Right lobe of liver (tissue), 4 donors: ENCODE measurements around the genes MED12L and P2RY14.

DNA sequence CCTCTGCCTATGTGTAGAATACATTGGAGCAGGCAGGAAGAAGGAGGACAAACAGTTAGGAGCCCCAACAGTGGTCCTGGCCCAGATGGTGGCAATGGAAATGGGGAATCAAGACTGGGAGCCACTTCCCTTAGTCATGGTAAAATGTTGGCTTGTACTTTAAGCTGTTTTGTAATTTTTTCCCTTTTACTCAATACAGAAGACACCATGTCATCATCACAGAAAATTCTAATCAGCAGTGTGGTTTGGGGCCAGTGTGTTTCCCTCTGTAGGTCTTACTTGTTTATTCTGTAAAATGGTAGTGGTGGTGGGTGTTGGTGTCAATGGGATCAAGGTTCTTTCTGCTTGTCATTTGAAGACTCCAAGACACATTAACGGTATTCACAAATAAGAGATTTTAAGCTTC, 25.1 kb downstream of the SIAH2 start:
- PRO-cap, 4 experiments: peak in 3 of 4 experiments; most common plus-strand start position 231 of the sequence (in 2); most common minus-strand start position 93 of the sequence (in 3)
- RAMPAGE, long total RNA, 2 experiments: no peak in any of the 2 experiments

DNA sequence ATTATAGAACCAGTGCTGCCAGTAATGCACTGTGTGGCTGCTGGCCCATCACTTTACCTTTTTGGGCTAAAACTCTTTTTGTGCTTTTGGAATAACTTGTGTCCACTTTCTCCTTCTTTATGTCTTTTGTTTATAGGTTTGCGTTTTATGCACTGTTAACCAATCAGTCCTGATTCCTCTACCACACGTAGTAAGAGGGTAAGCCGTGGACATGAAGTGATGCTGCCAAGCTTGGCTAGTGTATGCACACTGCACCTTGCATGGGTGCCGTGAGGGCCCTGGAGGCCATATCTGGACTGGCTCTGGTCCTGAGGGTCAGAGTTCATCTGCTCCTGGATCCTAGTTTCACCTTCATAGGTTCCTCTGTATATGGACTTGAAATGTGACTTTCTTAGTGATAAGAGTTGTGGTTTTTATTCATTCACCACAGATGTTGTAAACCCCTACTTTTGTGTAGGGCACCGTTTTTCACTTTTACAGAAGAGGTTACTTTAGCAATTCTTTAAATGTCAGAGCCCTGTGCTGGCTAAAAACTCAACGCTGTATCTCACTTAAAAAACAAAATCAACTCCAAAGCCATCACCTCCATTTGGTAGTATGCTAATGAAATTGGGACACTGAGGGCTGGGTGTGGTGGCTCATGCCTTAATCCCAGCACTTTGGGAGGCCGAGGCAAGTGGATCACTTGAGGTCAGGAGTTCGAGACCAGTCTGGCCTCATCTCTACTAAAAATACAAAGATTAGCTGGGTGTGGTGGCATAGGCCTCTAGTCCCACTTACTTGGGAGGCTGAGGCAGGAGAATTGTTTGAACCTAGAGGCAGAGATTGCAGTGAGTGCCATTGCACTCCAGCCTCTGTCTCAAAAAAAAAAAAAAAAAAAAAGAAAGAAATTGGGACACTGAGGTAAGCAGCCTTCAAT, 22.9 kb downstream of the SIAH2 start:
- PRO-cap, 4 experiments: peak in 3 of 4 experiments; most common plus-strand start position 318 of the sequence (in 1); most common minus-strand start position 298 of the sequence (in 3)
- RAMPAGE, long total RNA, 2 experiments: no peak in any of the 2 experiments

- PRO-cap, 4 experiments: peak in 1 of 4 experiments; most common plus-strand start chr3:150752017 (in 1); most common minus-strand start chr3:150751796 (in 1)
- RAMPAGE, long total RNA, 2 experiments: no peak in any of the 2 experiments
Observed at GRCh38 chr3:150751700-150752388, 11.1 kb downstream of the SIAH2 start.

DNA sequence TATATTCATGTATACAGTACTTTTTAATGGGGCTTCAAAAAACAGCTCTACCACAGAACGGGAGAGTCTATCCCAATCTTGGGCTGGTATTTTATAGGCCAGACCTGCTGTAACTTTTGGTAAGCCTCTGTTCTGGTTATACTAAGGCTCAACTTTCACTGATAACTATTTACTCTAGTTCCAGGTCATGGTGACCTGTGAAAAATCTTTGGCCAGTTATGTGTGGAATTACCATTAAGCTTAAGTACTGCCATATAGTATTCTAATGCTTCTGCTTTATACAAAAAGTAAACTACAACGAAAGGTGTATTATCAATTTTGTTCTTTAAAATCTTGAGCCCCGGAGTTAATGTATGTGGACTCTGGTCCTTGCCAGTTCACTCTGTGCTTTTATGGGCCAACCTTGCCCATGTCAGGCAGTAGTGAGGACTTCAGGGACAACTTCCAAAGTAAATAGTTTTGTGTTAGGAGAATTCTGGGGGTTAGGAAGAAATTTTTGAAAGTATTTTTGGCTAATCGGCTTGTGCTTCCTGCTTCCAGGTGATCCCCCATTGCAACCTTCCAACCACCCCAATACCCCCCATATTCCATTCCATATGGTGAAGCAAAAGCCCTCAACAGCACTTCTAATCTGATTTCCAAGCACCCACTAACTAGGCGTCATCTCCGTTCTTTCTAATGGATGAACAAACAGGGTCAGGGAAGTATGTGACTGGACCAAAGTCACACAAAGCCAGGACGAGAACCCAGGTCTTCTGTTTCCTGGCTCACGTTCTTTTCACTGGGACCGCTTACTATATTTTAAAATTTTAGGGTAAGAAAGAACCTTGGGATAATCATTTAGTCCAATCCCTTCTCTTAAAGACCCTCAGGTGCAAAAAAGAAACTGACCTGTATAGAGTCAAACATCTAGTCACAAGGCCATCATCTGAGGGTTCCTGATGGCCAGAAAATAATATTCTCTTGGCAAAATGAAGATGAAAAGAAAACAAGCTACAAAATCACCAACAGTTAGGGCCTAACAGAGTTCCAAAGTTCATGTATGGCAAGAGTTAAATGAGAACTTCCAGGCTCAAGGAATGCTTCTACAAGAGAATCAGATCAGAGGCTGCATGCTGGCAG, 6.1 kb downstream of the SIAH2 start:
- PRO-cap, 4 experiments: peak in 4 of 4 experiments; most common plus-strand start position 720 of the sequence (in 2); most common minus-strand start position 384 of the sequence (in 4)
- RAMPAGE, long total RNA, 2 experiments: no peak in any of the 2 experiments

DNA sequence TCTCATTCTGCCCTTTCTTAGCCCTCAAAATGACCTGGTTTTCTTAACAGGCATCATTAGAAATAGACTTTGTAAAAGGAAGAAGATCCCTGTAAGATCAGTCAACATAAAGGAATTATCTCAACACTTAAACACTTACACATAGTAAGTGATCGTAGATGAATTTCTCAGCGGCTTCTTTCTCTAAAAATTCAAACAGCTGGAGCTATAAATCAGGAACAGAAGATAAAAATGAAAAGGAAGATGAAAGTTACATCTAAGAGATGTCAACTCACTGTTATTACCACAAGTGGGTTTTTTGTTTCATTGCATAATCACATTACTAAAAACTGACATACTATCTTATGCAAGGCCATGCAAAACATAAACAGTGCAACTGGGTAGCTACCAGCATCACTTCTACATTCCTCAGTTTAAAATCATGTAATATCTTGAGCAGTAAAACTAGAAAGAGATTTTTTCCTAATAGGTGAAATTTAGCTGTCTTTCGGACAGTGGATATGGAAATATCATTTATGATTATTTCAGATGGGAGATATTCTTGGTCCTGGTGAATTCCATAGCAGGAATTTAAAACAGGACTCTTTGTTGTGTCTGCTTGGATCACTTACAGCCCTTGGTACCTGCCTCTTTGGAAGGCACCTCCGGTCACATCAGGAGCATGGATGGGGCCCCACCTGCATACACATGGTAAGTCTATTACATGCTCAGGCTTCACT, 14.9 kb downstream of the MINDY4B start:
- PRO-cap, 4 experiments: no peak in any of the 4 experiments
- RAMPAGE, long total RNA, 2 experiments: no peak in any of the 2 experiments

- PRO-cap, 4 experiments: peak in 2 of 4 experiments; most common plus-strand start chr3:151085664 (in 2); most common minus-strand start chr3:151085590 (in 1)
- RAMPAGE, long total RNA, 2 experiments: start-site peak on the plus strand in 1 of 2 experiments, at chr3:151085694-151085743 at its widest, 12 reads per replicate
Observed at GRCh38 chr3:151085395-151085857, at the start of gene MED12L. Gene MED12L, plus strand, starts transcription at chr3:151085664.

DNA sequence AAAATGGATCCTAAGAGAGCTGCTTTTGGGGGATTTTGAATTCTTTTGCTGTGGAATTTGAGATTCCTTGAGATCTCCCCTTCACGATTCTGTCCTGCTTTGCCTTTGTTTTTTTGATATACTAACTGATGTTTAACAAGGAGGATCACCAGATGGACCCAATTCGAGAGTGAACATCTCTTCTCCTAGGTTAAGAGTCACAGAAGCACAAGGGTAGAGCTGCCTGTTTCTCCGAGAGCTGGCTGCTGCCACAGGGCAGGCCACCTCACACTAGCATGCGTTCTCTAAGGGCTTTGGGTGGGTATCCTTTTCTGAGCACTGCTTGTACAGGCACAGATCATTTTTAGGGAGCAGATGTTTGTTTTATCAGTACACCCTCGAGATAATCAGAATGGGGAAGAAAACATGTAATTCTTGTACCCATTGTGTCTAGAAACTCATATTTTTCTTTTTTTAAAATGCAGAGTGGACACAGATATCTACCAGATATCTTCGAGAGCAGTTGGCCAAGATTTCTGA, 47.3 kb downstream of the GPR171 start:
- PRO-cap, 4 experiments: peak in 2 of 4 experiments; most common minus-strand start position 236 of the sequence (in 2)
- RAMPAGE, long total RNA, 2 experiments: no peak in any of the 2 experiments

- PRO-cap, 4 experiments: no peak in any of the 4 experiments
- RAMPAGE, long total RNA, 2 experiments: no peak in any of the 2 experiments
Observed at GRCh38 chr3:151275949-151277120, 2.0 kb downstream of the P2RY14 start.

GRCh38 chr3:151278226-151279019, at the start of gene P2RY14:
Gene P2RY14, minus strand, starts transcription at chr3:151278542.
- PRO-cap, 4 experiments: no peak in any of the 4 experiments
- RAMPAGE, long total RNA, 2 experiments: no peak in any of the 2 experiments

- PRO-cap, 4 experiments: peak in 3 of 4 experiments; most common plus-strand start chr3:151300810 (in 1)
- RAMPAGE, long total RNA, 2 experiments: no peak in any of the 2 experiments
Observed at GRCh38 chr3:151300737-151300977, 16.0 kb downstream of the GPR87 start.

DNA sequence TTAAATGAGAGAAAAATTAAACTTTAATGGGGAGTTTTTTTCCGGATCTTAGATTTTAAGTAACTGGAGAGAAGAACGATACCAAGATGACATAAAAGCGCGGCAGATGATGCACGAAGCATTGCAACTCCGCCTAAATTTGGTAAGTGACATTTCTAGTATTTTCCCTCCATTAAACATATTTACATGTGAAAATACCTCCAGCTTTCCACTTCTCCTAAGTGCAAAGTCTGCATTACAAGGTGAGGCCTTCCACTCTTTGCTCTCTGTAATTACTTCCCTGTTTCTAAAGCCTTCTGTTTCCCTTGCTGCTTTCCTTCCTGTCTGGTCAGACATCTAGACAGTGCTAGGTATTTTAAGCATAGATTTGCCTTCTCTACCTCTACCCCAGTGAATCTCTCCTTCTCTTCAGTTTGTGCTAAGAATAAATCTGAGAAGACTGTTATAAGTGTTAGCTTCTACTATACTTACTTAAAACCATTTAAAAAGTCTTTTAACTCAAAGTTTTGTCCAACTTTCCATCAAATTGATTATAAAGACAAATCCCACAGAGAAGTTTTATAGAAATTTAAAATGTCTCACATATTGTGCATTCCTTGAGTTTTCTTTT, 1.8 kb downstream of the P2RY12 start:
- PRO-cap, 4 experiments: no peak in any of the 4 experiments
- RAMPAGE, long total RNA, 2 experiments: no peak in any of the 2 experiments

DNA sequence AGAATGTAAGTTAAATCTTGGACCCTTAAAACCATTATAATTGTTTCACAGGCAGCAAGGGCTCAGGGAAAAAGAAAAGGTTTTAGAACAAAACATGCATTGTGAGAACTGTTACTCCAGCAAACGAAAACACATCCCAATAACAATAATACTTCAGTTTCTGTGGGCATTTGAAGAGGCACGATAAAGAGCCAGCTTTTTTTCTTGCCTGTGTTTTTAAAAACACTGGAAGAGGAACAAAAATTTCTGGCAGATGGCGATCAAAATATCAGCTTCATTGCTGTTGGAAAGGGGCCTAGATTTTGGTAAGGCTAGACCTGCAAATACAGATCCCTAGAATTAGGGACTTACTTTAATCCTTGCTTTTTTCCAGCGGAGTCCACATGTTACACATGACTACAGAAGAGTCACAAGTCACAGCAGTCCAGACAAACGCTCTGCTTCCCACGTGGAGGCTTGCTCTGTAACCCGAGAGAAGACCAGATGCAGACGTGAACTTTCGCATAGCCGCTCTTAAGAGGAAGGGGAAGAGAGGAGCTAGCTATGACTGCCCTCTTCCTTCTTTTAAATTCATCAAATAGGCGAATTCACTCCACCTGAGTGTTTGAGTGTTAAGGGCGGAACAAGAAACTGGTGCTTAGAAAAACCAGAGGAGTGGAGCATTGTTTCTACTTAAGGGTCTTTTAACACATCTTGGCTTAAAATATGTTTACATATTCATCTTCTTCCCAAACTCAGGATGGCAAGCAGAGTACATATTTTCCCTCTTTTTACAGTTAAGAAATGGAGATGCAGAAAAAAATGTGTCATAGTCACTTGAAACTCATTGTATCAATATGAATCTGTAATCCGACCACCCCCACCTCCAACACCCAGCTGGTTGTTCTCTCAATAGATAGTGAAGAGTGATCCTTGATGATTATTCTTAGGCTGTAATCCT, 78.2 kb upstream of the IGSF10 start:
- PRO-cap, 4 experiments: no peak in any of the 4 experiments
- RAMPAGE, long total RNA, 2 experiments: no peak in any of the 2 experiments

DNA sequence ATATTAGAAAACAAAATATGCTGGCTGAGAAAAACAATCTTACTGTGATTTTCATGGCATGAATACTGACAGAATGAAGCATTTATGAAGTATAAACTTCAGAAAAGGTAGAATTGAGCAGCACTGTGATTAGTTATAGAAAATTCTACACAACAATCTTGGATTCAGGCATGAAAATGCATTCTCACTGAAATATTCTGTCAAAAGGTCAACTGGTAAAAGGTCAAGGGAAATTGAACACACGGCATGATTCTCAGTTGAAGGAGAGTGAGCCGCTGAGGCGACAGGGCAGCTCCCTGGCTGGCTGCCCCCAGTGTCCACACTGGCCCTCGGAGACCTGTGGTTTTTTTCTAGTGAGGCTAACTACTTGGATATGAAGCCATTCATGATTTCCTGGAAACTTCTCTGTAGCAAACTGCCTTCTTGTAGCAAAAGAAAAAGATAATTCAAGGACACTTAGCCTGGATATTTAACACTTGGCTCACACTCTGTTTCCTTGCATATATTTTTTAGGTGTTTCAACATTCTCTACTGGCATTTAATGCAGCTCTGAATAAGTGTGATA, 37.2 kb downstream of the AADACL2 start:
- PRO-cap, 4 experiments: peak in 3 of 4 experiments; most common plus-strand start position 256 of the sequence (in 3); most common minus-strand start position 259 of the sequence (in 1)
- RAMPAGE, long total RNA, 2 experiments: no peak in any of the 2 experiments

DNA sequence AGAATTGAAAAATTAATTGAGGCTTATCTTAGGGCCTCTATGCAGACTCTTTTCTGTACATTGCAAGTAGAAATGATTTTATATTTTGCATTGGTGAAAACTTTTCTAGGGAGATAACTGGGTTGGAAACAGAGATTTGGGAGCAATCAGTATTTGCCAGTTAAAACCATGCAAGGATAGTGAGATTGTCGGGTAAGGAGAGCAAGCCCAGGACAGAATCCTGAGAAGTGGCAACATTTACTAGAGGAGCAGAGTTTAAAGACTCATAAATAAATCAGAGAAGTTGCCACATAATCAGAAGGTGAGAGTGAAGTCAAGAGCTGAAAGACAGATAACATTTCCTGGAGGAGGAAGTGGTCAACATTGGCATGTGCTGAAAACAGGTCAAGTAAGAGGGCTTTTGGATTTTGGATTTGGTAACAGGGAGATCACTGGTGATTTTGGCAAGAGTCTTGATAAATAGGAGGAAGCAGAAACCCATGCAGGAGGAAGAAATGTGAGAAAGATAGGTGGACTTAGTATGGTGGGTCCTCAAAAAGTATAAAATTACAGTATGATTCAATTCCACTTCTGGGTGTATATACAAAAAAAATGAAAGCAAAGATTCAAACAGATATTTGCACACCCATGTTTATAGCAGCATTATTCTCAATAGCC, 27.6 kb upstream of the MBNL1 start:
- PRO-cap, 4 experiments: no peak in any of the 4 experiments
- RAMPAGE, long total RNA, 2 experiments: no peak in any of the 2 experiments

DNA sequence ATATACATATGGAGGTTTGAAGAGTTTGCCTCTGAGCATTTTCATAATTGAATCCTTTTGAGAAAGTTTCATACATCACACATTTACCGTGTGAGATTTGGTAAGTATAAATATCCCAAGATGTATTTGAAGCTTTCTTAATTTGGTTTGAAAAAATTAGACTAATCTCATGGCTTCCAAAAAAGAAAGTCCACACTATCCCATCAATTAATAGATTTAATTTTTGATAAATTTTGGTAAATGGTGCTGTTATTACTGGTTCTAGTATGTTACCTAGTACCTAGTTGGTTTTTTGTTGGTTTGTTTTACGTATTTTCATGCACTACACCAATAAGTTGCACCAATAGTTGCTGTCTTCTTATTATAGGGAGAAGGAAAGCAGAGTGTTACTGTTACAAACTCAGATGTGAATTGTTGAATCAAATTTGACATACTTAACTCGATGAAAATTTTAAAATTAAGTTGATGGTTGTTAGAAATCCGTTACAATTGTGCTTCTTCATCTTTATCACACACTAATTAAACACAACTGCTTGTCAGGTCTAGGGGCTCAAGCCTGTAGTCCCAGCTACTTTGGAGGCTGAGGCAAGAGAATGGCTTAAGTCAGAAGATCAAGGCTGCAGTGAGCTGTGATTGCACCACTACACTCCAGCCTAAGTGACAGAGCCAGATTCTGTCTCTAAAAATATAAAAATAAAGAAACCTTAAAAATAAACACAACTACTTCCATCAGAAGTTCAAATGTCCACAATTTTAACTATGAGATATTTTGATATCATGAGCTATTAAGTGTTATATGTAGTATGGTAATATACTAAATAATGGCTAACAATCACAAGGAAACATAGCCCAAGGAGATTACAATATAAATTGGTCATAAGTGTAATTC, 23.1 kb upstream of the MBNL1 start:
- PRO-cap, 4 experiments: no peak in any of the 4 experiments
- RAMPAGE, long total RNA, 2 experiments: no peak in any of the 2 experiments

- PRO-cap, 4 experiments: no peak in any of the 4 experiments
- RAMPAGE, long total RNA, 2 experiments: no peak in any of the 2 experiments
Observed at GRCh38 chr3:152253998-152254515, 14.7 kb upstream of the MBNL1 start.

GRCh38 chr3:152326860-152327653, 58.3 kb downstream of the MBNL1 start:
- PRO-cap, 4 experiments: no peak in any of the 4 experiments
- RAMPAGE, long total RNA, 2 experiments: no peak in any of the 2 experiments

DNA sequence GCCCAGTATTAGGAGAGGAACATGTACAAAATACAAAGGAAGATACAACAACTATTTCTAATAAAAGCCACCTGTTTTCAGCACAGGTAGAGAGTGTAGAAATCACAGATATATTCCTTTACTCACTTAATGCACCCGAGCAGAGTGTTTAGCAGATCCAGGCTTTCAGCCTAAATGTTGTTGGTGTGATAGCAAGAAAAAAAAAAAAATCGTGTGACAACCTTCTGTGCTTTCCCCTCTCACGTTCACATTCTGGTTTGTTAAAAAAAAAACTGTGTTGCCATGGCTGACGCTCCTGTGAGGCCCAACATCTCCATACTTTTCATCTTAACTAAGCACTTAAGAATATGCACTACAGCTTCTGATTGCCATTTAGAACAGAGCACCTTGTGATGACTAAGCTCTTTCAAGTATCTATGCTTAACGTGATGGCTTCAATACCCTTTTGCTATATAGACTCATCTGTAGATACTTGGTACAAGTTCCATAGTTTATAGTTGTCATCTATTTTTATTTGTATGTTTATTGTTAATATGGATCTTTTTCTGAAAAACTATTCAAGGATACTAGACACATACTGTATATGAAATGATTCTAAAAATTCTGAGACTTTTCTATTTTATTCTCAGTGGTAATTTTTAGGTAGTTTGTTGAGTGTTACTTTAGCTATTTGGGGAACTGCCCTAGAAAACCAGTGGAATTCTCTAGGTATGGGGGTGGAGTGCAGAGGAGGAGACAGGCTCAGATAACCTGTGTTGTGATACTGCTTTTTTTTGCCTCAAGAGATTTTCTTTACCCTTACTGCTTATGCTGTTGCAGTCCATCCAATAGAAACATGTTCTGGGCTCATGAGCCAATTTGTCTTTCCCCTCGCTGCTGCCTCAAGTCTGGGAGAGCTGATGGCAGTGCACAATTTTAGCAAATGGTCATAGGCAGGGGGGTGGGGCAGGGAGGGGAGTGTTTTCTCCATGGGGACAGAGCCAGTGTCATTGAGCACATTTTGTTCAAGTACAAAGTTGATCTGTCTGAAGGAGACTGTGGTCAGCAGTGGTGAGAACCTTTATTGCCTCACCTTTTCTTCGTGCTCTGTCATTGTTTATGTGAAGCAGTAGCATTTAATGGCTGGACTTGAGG, 134.6 kb downstream of the MBNL1 start:
- PRO-cap, 4 experiments: peak in 1 of 4 experiments; most common minus-strand start position 889 of the sequence (in 1)
- RAMPAGE, long total RNA, 2 experiments: no peak in any of the 2 experiments

GRCh38 chr3:153052002-153052605, 109.9 kb upstream of the RAP2B start:
- PRO-cap, 4 experiments: no peak in any of the 4 experiments
- RAMPAGE, long total RNA, 2 experiments: no peak in any of the 2 experiments

DNA sequence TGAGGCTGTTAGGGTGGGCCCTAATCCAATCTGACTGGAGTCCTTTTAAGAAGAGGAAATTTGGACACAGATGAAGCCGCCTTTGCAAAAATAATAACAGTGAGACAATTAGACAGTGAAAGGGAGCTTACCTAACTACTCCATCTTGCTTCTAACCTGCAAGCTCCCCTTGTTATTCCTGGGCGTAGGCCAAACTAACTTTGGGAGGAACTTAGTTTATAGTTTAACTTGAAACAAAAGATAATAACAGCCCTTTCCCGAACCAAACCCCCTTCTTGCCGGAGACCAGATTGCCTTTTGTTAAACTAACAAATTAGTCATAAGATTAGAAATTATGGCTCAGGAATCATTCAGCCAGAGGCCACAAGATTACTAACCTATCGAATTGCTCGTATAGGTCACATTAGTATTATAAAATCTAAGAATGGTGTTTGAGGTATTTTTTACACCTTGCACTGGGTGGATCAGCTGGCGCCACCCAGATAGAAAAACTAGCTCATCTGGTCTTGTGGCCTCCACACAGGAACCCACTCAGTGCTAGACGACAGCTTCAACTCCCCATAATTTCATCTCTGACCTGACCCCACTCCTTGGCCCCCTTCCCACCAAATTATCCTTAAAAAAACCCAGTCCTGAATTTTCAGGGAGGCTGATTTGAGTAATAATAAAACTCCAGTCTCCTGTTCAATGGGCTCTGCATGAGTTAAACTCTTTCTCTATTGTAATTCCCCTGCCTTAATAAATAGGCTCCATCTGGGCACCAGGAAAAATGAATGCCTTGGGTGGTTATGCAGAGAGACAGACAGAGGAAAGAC, 65.2 kb upstream of the RAP2B start:
- PRO-cap, 4 experiments: no peak in any of the 4 experiments
- RAMPAGE, long total RNA, 2 experiments: no peak in any of the 2 experiments